A172 (cell line): ENCODE measurements around the gene SERPINB6.

- RAMPAGE, long total RNA, result no peak
Observed at GRCh38 chr6:2734037-2734530, 16.6 kb downstream of the MYLK4 start.

DNA sequence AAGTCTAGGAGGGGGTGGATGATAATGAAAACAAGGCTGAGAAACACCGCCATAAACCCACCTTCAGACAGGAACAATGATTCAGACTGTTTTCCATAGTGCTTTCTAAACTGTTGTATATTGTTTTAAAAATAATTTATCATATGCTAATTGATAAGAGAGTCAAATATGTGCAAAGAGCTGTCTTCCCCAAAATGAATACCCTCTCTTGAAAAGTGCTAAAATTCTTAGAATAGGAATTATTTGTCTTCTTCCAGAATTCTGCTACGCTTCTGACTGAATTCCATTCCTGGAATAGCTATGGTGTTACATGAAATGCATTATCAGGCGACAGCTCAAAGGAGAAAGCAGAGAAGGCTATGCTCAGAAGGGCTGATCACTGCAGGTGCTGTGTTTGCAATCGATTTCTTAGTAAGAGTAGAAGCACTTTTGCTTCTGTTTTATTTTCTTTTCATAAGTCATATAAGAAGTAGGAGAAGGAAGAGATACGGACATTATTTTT is 7.5 kb downstream of the MYLK4 start:
- RAMPAGE, long total RNA, result no peak

- RAMPAGE, long total RNA, result no peak
Observed at GRCh38 chr6:2785250-2785589, 20.0 kb downstream of the WRNIP1 start.

DNA sequence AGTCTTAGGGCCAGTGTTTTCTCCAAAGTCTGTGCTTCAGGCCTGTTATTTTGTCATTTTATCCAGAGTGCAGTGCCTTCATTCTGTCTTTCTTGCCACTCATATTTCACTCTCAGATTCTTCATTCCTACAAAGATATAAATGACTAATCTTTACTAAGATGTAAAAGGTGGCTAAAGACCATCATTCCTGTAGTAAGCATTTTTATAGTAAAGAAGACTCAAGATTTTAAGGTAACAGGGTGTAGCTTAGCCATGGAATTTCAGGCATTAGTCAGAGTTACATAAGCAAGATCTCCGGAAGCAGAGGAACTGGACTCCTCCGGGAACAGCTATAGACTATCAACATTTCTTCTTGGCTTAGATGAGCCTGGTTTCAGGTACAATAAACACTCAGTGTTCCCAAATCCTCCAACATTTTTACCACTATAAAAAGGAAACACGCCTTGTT is 23.8 kb downstream of the SERPINB1 start:
- RAMPAGE, long total RNA, result no peak

DNA sequence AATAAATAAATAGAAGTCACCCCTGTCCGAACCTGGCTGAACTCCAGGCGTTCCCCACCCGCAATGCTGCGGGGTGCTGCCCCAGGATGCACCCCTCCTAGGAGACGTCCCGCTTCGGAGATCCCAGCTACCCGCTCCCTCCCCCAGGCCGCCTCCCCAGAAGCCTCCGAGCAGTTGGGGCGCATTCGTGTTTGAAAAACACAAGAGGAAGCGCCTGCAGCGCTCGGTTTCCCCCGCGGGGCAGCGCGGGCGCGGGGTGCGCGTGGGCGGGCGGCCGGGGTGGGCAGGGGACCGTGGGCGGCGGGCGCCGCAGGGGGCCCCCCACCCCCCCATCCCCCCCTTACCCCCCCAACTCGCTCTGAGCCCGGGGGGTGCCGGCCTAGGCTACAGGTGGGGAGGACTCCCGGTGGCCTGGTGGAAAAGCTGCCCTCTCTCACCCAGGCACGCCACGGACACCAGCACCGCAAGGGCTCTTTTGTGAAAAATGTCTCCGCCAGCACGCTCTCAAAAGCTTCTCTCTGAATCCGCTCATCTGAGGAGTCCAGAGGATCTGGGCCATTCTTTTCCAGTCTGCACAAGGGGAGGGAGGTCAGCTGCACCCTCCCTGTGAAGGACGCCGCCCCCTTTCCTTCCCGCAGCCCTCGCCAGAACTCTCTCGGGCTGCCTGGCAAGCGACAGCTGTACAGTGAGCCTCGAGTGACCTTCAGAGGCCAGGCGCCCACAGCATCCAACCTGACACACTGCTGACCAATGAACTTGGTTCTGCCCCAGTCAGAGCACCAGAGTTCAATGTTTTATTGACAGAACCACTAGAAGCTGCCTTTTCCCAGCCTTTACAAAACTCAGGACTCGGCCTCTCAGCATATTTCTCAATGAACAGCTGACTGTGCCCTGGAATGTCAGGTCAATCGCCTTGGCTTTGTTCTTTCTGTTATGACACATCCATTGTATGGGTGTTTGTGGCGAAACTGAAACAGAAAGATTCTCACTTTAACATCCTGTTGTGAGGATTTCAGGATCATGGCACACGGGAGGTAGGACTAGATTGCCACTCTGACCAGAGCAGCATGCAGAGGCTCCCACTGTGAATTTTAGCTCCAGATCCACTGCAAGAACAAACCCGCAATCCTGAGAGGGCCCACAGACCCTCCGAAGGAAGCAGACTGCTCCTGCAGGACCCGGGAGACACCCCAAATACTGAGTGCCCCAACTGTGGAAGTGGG is 26.8 kb downstream of the SERPINB9 start:
- RAMPAGE, long total RNA, result no peak

DNA sequence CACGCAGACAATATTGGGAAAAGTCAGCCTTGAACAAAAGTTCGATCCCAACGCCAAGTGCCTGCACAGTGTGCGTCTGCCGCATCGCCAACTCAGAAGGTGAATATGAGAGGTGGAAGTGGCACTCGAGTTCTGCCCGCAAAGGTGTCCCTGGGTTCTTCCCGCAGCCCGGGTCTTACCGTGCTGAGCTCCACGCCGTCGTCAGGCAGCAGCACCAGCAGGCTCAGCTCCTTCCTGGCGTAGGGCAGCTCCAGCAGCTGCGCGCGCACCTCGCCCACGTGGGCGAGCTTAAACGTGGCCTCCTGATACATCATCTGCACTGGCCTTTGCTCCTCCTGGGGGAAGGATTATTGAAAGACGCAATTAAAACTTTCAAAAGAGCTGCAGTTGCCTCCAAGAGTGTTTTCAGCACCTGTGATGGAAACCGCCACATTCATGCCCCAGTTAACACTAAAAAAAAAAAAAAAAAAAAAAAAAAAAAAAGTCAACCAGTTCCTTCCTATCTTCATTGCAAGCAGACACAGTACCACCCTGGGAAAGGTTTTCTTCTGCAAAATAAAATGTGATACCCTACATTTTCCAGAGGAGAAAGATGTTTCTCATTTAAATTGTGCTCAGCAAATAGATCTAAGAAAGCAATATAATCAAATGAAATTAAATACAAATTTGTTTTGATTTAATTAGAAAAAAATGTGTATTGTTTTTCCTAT is 11.3 kb downstream of the SERPINB9 start:
- RAMPAGE, long total RNA, result no peak

- RAMPAGE, long total RNA, result no peak
Observed at GRCh38 chr6:2939922-2941199, 31.0 kb downstream of the SERPINB6 start.

DNA sequence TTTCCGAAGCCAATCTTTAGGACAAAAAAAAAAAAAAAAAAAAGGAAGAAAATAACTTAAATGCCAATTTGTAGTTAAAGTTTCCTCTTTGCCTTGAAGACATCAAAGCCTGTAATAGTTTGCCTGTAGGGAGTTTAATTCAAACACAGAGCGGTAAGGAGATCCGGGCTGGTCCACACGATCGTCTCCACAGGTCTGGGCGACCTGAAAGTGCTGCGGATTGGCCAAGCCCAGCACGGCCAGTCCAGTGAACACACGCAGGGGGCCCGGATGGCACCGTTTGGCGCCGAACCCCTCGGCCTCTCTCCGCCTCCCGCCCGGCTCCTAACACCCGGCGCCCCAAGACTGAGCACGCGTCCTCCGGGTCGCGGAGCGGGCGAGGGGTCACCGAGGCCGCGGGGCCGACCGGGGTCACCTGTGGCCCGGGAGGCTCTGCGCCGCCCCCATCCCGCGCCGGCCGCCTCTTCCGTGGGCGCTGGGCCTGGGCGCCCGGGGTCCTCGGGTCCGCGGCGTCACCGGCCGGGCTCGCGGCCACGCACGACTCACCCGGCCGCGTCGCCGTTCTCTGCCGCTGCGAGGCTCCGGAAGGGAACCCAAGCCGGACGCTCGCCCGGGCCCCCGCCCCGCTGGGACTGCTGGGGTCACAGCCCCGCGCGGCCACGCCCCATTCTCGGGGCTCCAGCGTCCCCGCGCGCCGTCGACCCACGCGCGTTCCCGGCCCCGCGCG is 502 bp downstream of the SERPINB6 start:
- RAMPAGE, long total RNA, result start-site peak on the minus strand centred at position 608 of the sequence, 76 bp wide, 33 and 446 reads in 2 replicates

DNA sequence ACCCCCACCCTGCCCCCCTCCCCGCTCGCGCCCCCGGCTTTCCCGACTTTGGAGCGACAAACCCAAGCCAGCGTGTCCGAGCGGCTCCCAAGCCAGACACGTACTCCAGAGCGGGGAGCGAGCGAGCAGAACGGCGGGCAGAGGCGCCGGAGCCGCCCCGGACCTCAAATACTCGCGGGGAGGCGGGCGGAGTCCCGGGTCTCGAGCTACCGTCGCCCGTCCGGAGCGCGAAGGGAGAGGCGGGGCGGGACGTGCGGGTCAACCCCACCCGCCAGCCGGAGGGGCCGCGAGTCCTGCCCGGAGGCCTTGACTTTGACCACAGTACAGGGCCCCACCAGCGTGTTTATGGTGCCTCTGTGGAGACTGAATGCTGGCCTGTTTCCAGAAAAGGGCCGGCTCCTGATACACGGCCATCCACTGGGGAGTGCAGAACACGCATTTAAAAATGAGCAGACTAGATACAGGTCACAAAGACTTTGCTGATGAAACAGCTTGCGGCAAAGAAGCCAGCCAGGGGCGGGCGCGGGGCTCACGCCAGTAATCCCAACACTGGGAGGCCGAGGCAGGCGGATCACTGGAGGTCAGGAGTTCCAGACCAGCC is at the start of gene SERPINB6:
SERPINB6 (minus strand) TSS at position 139 of the 601 bp plus-strand sequence.
- RAMPAGE, long total RNA, result start-site peak on the minus strand centred at position 187 of the sequence, 100 bp wide, 276 and 133 reads in 2 replicates

GRCh38 chr6:3117599-3118067 is 878 bp upstream of the BPHL start:
- RAMPAGE, long total RNA, result no peak

DNA sequence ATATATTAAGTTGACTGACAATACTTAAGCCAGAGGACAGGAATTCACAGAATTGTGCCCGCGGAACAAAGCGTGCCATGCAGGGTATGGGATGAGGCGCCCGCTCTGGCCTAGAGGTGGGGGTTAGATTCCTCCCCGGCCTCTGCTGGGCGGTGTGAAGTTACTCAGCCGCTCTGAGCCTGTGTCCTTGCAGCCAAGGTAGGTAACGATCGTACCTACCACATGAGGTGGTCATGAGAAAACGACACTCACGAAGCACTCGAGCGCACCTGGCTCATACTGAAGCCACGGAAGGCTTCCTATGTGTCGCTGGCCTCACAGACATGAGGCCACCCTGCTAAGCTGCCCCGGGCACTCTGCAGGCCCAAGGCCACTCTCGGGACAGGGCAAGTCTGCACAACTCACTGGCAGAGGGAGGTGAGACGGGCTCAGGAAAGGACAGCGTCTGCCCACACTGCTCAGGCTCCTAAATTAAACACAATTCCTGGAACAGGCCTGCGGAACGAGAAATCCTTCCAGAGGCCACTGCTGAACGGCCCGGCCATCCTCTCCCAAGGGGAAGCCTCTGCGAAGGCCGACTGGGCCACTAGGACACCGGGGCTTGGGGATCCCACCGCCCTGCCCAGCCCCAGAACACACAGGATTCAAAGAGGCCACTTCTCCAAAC is 70.8 kb downstream of the PSMG4 start:
- RAMPAGE, long total RNA, result no peak

GRCh38 chr6:3340087-3340887 is 81.5 kb downstream of the PSMG4 start:
- RAMPAGE, long total RNA, result no peak

GRCh38 chr6:3380551-3381256 is 76.1 kb downstream of the SLC22A23 start:
- RAMPAGE, long total RNA, result no peak

GRCh38 chr6:3561636-3562044 is 104.8 kb upstream of the SLC22A23 start:
- RAMPAGE, long total RNA, result no peak

DNA sequence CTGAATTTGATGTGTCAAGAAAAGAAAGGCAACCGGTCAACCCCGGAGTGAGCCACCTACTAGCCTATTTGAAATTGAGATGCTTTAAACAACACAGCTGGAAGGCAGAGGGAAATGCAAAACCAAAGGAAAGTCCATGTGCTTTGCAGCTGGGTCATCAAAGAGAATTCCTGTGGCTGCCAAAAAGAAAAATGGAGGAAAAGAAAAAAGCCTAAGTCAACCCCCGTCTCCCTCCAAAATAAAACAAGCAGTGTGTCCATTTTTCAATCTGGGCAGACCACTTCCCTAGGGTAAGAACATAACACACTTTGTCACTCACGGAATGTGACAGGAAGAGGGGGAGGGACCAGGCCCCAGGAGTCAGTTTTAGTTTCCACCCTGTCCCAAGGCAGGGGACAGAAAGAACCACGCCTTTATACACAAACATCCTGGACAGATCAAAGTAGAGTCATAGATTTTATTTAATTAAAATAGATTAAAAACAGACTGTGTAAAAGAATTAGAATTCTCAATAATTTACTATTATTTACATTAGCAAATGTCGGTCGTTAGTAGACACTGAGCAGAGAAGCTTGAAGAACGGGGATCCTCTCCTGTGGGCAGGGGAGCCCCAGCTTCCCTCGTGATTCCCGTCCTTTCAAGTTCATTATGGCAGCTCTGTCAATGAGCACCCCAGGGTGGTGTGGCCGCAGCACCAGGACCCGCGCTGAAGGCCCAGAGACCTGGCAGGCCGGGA is 29.2 kb downstream of the PXDC1 start:
- RAMPAGE, long total RNA, result no peak

DNA sequence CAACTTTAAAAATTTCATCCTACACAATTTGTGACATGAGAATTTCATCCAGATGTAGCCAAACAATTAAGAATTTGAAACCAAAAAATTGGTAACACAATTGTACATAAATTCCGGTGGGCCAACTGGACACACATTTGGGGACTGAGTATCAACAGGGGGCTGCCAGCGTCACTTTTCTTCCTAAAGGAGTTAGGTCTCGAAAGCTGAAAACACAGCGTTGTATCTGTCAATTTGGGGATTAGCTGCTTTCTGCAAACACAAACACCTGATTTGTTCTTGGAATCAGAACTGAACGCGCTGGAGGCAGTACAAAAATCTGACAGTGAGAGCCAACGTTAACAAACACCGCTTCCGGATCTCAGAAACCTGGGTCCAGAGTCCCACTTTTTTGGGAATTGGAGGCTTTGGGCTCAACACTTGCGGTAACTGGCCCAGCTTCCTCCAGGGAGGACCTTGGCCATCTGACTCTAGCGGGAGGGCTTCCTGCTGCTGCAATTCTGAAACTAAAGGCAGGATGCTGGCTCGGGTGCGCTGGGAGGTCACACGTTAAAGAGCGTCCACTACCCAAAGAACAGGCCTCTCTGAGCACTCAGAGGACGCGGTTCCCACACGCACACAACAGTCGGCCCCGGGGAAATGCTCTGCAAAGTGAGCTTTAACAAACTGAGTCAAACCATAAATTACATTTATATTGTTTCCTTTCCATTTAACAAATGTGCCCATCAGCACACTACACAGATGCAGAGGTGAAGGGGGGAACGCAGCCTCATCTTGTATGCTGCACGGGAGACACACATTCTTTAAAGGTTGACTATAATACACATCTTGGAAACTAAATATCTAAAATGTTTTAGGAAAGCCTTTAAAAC is 8.6 kb downstream of the PXDC1 start:
- RAMPAGE, long total RNA, result no peak

- RAMPAGE, long total RNA, result no peak
Observed at GRCh38 chr6:3756309-3756955, 4.9 kb upstream of the PXDC1 start.

- RAMPAGE, long total RNA, result no peak
Observed at GRCh38 chr6:3805784-3806239, 43.4 kb upstream of the FAM50B start.

GRCh38 chr6:3883961-3884497 is 34.9 kb downstream of the FAM50B start:
- RAMPAGE, long total RNA, result no peak

- RAMPAGE, long total RNA, result no peak
Observed at GRCh38 chr6:3928089-3928452, 78.9 kb downstream of the FAM50B start.